ENCODE measurements around a stretch of chr10.

- RRBS, result no CpG with 5 or more reads among the region's 12 CpGs
Measured at GRCh38 chr10:119229089-119230454, 22.2 kb downstream of the GRK5 start.

- RRBS, result no CpG with 5 or more reads among the region's 13 CpGs
Measured at GRCh38 chr10:119267260-119267900, 60.0 kb downstream of the GRK5 start.

DNA sequence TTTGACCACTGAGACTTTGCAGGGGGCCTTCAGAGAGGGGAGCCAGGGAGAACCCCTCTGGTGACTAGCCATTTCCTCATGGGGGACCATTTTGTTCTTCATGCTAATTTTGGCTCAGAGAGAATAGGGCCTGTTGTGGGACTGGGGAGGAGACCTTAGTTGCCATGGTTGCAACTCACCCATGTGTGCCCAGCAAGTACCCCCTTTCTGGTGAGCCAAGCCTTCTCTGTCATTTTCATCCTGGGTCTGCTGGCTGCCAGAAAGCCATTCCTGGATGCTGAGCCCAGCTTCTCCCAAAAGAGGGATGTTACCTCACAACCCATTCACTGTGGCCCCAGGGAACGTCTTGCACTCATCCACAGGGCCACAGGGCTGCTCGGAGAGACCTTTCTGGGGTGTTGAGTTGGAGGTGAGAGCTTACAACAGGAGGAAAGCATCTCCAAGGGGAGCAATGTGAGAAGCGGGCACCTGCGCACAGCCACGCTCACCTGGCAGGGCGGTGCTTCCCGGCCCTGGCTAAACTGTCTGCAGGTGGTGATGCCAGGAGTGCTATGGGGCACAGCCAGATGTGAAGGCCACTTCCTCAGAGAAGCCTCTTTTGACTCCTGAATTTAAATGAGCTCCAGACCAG is 121.0 kb downstream of the GRK5 start:
- RRBS, result no CpG with 5 or more reads among the region's 7 CpGs

DNA sequence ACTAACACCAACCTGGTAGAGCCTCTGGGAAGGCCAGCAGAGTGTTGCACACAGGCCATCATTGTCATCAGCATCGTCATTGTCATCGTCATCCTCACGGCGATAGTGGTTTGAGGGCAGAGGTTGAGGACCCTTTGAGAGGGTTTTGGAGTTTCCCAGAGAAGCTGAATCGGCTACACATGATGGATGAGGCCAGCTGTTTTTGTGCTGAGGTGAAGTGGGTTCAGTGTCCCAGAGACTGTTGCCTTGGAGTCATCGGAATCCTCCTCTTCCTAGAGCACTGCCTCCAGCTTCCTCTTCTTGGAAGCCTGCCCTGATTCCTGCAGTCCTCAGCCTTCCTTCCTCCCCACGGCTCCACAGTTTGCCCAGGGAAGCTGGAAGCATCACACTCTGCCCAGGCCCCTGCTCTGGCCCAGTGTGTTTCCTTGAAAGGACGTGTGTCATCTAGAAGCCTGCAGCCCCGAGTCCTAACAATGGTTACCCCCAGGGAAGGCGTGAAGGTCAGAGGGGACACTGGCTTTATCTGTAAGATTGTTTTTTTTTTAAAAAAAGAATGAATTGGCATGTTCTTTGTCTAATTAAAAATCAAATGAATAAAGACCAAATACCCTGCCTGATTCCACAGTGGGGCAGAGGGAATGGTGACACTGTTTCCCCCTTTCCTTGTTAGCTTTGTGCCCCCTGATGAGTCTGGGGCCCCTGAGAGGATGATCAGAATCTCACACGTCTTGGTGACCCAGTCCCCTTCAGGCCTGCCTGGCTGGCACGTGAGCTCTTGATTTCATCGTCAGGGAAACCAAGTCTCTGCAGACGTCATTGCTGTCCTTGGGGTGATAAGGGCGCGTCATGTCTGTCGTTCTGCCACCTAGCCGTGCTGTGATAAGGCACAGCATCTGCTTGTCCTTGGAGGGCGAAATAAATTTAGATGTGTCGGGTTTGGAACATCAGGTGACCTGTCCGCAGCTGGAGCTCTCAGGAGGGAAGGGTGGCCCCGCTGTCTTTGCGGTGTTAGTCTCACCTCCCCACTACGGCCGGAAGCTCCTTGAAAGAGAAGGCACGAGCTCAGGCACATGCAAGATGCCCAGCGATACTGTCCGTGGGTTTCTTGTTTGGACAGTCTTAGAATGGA is 128.9 kb downstream of the GRK5 start:
- RRBS, result no CpG with 5 or more reads among the region's 28 CpGs

DNA sequence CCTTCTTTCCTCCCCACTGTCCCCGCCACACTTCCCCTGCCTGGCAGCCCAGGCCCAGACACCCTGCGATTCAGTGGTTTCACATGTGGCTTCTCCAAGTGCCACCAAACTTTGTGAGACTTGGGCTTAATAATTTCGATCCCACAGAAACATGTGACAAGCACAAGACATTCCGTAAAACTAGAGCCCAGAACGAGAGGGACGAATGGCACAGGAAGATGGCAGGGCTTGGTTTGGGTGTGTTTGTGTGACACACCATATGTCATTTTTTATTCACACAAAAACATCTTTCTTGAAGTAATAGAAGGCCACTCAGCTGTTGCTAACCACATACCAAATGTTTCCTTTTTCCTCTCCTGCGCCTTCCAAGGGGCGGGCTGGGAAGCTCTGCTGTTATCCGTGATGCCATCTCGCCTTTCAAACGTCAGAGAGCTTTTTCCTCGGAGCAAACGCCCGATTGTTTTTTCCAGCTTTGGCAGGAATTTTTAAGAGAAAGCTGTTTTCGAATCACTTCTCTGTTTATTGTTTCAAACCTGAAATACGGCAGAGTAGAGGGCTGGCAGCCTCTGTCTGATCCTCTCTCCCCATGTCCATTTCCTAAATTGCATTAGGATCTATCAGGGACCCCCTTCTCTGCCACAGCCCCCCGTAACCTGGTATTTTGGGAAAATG is 163.0 kb downstream of the GRK5 start:
- RRBS, result no CpG with 5 or more reads among the region's 17 CpGs

DNA sequence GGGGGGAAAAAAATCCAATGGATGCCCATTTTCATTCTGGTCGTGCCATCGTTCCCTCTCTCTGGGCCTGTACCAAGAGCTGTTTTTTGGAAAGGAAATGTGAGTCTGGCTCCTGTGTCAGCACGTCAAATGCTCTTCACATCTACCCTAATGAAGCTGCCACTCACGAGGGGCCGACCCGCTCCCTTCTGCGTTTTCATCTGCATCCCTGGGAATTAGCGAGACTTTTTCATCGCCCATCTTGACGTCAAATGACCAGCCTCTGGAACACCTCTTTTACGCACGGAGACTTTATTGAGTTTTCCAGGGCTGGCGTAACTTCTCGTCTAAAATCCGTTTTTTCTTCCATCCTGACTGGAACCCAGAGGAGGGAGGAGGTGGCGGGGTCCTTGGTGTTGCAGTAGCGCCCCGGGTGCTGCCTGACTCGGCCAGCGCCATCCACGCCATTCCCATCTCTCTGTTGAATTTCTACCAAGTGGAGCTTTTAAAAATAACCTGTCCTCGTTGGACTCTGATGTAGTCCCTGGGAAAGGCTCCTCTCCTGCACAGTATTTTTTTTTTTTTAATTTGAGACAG is 156.0 kb downstream of the RGS10 start:
- RRBS, result no CpG with 5 or more reads among the region's 22 CpGs

DNA sequence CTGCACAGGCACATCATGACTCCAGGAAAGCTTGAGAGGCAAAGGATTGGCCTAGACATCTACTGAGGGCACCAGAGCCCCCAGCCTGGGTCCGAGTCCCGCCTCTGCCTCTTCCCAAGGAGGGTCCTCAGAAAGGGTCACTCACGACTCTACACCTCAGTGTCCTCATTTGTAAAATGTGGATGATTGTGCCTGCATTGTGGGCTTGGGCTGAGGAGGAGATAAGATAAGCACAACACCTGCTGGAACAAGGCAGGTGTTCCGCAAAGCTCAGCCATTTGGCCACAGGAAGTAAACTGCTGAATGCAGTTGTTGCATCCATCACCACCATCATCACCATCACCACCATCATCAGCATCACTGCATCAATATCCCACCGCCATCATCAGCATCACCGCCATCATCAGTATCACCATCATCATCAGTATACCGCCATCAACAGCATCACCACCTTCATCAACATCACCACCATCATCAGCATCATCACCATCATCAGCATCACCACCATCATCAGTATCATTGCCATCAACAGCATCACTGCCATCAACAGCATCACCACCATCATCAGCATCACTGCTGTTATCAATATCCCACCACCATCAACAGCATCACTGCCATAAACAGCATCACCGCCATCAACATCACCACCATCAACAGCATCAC is 116.0 kb downstream of the RGS10 start:
- RRBS, result no CpG with 5 or more reads among the region's 8 CpGs

GRCh38 chr10:119542059-119542587 is 396 bp downstream of the RGS10 start:
- RRBS, result under 1% methylated on average over 24 of the region's 56 CpGs

- RRBS, result no CpG with 5 or more reads among the region's 11 CpGs
Measured at GRCh38 chr10:119544035-119544347, 1.5 kb upstream of the RGS10 start.

DNA sequence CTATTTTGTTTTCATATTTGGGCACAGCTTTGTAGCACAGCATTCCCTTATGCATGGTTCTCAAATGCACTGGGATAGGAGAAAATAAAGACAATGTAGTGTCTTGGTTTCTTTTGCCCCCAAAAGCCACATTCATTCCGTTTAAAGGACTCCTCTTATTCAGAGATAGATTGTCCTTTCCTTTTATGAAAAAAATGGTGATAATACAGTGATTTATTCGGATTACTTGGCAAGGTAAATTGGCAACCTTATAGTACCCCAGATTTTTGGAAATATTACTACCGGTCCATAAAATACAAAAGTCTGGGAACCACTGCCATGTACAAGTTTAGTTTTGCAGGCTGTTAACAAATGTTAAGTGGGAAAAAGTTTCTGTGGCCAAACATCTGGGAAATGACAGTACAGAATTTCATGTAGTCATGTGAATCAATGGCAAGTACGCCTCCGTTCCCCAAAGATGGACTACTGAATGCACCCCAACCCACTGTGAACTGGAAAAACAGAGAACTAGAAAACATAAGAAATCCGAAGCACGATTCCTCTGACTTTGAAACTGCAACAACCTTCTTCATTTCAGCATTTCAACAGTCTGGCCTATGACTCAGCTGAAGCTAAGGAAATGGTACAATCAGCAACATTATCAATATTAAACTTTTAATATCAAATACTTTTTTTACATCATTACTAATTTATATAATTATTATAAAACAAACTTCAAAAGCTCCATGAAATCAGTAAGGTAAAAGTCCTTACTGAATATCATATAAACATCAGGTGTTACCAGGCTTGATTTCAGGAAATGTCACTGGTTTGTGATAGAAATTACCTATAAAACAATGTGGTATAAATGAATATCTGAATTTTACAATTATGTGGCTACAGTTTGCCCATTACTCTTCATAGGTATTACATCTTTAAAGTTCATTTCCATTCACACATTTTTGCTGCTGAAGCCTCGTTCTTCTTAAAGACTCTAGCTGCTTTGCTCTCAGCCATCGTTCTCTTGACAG is 41.8 kb downstream of the MCMBP start:
- RRBS, result no CpG with 5 or more reads among the region's 9 CpGs

GRCh38 chr10:119843043-119843483 is 29.6 kb downstream of the MCMBP start:
- RRBS, result no CpG with 5 or more reads among the region's 5 CpGs

DNA sequence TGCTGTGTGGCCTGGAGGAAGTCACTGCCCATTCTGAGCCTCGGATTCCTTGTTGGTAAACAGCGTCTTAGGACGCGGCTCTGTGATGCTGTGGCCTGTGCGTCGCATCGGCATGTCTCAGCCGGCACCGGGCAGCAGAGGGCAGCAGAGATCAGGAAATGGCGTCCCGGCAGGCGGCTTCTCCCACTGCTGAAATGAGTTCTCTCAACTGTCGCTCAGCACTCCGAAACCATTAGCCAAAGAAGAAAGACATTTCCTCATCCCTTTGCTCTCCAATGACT is 91.6 kb downstream of the WDR11 start:
- RRBS, result 0% methylated on average over 2 of the region's 14 CpGs

DNA sequence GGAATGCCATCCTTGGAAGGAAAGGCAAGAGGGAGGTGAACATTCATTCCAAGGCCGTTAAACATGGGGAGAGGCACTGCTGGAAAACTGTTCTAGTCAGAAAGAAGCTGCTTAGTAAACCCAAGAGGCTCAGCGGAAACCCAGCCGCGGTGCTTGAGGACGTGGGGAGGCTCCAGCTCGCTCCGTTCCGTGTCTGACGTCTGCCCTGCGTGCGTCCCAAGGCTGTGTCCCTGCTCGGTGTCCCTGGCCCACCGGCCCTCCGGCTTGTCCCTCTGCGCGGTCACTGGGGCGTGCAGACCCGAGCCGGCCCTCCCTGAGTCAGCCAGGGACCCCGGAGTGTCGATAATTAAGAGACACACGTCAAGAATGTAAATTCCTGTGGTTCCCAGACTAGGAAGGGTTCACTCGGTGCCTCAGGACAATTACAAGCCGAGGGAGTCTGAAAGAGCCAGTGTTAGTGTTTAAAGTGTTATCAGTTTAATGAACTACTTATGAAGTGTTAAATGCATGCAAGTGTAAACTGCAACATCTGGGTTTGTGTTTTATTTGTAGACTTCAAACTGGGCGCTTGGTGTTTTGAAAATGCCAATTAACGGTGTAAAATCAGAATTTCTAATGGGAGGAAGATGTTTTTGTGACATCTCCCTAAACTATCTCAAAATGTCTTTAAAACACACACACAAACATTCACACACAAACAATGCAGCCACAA is 99.0 kb downstream of the WDR11 start:
- RRBS, result 10% methylated on average over 6 of the region's 26 CpGs

DNA sequence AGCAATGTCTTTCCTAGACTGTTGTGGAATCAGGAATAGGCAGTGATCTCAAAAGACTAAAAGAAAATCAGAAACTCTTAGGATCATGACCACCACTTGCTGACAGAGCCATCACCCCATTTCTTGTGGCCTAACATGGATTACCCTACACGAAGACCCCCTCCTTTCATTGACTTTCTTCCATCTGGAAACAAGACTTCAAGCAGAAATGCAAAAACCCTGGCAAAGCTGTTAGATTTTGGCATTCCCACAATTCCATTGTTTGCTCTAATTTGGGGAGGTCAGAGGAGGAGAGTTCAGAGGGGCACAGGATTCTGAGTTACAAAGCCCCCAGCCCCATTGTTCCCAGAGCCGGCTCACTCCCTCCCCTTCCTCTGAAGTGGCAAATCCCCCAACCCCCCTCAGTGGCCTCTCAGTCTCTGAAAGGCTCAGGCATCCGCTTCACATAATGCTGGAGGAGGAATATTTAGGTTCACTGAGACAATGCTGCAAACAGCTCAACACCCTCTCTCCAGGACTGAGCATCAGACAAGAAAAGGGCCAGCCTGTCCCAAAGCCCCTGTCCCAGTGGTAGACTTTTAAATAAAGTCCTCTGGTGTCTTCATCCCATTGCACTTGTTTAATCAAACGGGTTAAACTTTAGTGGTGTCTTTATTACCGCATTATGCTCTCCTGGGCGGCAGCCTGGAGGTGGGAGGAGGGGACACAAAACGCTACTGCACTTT is 258.1 kb downstream of the FGFR2 start:
- RRBS, result no CpG with 5 or more reads among the region's 7 CpGs

DNA sequence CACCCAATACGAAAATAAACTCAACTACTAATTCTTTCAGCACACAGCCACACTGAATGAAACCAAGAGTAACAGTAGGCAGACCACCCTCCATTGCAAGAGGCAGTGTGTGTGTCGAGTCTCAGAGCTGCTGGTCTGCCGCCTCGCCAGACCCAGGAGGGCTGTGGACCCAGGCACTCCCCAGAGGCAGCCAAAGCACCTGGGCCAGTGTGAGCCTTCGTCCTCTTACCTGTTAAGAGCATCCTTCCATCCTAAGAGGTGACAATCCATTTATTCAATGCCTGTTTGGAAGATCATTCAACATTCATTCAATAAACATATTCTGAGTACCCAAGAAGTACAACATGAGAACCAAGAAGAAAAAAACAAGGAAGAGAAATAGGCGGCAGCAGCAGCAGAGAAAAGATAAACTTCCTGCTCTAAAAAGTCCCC is 238.7 kb downstream of the FGFR2 start:
- RRBS, result no CpG with 5 or more reads among the region's 6 CpGs

DNA sequence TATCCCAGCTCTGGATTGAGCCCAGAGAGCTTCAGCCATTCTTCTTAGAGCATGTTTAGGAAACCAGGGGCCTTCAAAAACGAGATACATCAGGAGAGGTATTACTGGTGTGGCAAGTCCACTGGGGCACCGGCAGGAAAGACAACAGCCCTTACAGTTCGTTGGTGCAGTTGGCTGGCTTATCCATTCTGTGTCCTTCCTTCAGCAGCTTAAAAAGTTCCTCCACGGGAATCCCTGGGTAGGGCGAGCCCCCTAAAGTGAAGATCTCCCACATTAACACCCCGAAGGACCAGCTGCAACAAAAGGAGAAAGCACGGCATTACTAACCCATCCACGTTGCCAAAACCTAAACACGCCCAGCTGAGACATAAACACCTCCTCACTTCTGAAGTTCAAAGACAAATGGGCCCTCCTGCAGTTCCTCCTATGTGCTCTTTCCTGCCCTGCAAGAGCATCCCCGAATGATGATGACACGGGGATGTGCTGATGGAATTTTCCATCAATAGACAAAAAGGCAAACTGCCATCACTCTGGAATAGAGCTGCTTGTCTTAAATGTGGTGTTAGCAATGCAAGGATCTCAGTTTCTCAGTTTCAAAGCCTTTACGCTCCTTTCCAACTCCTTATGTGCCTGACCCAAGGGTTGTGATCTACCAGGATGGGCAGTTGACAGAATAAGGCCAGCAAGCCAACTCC is 112.9 kb downstream of the FGFR2 start:
- RRBS, result no CpG with 5 or more reads among the region's 12 CpGs

DNA sequence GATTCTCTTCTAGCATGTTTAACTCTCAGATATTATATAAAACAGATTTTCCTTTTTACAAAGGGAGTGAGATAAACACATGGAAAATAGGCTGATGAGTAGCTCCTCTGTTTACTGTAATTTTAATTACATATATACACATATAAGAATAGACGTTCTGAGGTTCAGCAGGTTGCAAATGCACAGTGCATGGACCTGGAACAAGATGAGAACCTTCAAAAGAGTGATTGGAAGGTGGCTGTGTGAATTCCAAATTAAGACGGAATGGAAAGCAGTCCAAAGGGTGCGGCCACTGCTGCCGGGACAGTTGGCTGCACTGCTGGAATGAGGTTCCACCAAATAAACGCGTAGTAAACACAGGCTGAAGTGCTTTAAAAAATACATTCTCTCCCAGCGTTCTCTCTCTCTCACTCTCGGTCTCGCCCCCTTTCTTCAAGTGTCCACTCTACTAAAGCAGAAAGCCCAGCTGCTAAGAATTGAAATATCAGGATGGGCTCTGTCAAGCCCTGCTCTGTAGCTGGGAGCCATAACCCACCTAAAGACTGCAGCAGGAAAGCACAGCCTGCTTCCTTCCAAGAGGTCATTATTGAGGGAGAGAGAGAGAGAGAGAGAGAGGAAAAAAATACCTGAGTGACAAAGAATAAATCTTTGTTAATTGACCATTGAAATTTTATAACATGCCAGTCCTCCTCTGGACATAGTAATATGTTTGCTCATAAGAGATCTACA is 73.0 kb downstream of the FGFR2 start:
- RRBS, result no CpG with 5 or more reads among the region's 9 CpGs

- RRBS, result no CpG with 5 or more reads among the region's 11 CpGs
Measured at GRCh38 chr10:121532376-121532889, 65.8 kb downstream of the FGFR2 start.

DNA sequence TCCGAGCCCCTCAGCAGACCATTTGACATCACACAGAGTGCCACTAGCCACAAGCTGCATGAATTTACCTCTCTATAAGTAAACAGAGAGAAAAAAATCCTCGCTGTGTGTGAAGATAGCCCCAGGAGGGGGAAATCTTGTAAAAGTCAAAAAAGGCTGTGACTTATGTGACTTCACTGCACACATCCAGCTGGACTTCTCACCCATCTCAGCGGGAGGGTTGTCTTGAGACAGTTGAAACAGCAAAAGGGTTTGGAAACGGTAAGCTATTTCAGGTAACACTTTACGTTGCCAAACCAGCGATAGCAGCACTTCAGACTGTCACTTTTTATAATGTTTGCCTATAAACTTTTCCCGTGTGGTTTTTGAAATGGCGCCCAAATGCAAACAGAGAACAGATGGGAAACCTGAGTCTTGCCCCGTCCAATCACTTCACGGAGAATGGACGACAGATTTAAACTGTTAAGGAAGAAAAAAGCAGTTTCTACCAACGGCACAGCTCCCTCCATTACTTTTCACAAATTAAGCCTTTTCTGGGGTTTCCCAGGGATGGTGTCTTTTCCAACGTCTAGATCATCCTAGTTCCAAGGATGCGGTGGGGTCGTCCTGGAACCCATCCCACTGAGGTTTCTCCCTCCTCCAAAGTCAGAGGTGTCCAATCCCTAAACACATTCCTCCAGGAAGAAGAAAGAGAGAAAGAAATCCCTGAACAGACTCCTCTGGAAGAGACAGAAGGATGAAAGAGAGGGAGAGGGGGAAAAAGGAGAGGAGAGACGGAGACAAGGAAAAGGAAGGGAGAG is 25.2 kb downstream of the FGFR2 start:
- RRBS, result no CpG with 5 or more reads among the region's 16 CpGs